A549 (cell line): Measurements from ENCODE around the gene AMPD1.

DNA sequence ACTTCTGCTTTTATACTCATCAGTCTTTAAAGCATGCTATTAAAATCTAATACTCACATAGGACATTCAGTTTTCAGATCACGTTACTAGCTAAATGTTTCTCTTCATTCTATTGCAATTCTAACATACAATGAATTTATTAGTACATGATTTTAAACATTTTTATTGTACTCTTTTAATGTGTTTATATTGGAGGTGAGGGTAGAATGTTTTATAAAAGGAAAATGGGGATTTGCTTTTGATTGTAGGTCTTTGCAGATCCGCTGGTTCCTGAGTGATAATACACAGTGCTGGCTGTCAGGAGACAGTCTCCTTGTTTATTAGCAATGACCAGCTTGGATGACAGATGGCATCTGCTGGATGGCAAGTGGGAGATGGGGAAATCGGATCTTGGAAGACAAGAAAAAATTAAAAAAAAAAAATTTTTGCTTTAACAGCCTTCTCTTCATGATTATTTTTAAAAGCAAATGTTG lies 4.3 kb upstream of the PHTF1 start:
- PRO-cap, result no peak
CAGE:
- cytosol, long polyA plus RNA, result no peak
- long polyA plus RNA, result no peak
- nucleus, long polyA plus RNA, result no peak

DNA sequence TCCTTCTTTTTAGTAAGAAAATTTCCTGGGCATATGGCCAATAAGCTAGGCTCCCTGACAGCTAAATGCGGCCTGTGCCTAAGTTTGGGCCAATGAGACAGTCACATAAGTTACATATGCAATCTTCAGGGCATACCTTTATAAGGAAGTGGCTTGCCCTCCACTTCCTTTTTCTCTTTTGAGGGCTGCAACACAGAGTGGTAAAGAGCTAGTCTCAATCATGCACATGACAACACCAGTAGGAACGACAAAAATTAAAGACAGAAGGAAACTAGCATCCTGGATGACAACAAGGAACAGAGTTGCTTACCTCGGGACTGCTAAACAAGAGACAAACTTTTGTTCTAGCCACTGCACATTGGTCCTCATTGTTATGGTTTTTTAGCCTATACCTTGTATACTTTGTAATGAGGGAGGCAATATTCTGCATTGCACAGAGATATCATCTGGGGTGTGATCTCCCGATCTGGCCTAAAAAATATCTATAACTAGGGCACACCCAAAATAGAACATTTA lies 24.3 kb upstream of the PHTF1 start:
- PRO-cap, result no peak
CAGE:
- cytosol, long polyA plus RNA, result no peak
- long polyA plus RNA, result no peak
- nucleus, long polyA plus RNA, result no peak

GRCh38 chr1:113912395-113913502 lies 7.6 kb downstream of the DCLRE1B start:
- PRO-cap, result no peak
CAGE:
- cytosol, long polyA plus RNA, result no peak
- long polyA plus RNA, result no peak
- nucleus, long polyA plus RNA, result no peak

DNA sequence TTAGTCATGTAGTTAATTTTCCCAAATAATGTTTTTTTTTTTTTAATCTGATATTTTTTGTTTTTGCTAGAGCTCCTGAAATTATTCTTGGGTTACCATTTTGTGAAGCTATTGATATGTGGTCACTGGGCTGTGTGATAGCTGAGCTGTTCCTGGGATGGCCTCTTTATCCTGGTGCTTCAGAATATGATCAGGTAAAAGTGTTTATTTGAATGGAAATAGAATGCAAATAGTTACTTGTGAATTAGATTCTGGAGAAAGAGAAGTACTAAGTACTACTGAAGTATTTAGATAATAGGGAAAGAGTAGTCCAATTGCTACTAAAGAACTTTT lies 23.5 kb downstream of the HIPK1 start:
- PRO-cap, result no peak
CAGE:
- cytosol, long polyA plus RNA, result no peak
- long polyA plus RNA, result no peak
- nucleus, long polyA plus RNA, result no peak

GRCh38 chr1:114031892-114032788 lies 52.9 kb downstream of the OLFML3 start:
- PRO-cap, result no peak
CAGE:
- cytosol, long polyA plus RNA, result no peak
- long polyA plus RNA, result no peak
- nucleus, long polyA plus RNA, result no peak

- PRO-cap, result no peak
CAGE:
- cytosol, long polyA plus RNA, result no peak
- long polyA plus RNA, result no peak
- nucleus, long polyA plus RNA, result no peak
These were observed 164.9 kb downstream of the TRIM33 start for GRCh38 chr1:114345779-114346845.

- PRO-cap, result no peak
CAGE:
- cytosol, long polyA plus RNA, result no peak
- long polyA plus RNA, result no peak
- nucleus, long polyA plus RNA, result no peak
These were observed 111.8 kb downstream of the TRIM33 start for GRCh38 chr1:114399164-114399678.

DNA sequence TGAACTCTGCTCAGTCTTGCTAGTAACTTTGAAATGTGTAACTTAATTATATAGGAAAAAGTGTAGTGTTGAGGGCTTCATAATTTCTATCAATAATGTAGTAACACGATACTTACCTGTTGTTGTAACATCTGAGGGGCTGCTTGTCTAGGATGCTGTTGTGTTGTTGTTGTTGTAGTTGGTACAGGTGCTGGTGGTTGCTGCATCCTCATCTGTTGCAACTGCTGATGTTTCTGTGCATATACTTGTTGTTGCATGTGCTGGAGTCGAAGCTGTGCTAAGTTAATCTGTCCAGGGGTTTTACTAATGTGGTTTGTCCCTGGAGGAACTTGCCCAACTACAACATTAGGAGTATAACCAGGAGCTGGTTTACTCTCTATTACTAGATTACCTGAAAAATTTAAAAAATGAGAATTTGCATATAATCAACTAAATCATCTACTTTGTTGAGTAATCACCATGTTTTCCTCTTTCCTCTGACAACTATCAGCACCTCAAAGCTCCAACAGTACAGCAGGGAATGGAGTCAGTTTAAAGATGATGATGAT lies 85.6 kb downstream of the TRIM33 start:
- PRO-cap, result no peak
CAGE:
- cytosol, long polyA plus RNA, result no peak
- long polyA plus RNA, result no peak
- nucleus, long polyA plus RNA, result no peak

GRCh38 chr1:114695055-114695930 lies at the start of gene AMPD1:
Gene AMPD1, minus strand, starts transcription at chr1:114695546.
- PRO-cap, result no peak
CAGE:
- cytosol, long polyA plus RNA, result no peak
- long polyA plus RNA, result no peak
- nucleus, long polyA plus RNA, result no peak

GRCh38 chr1:115069194-115069501 lies 20.2 kb downstream of the TSPAN2 start:
- PRO-cap, result no peak
CAGE:
- cytosol, long polyA plus RNA, result no peak
- long polyA plus RNA, result no peak
- nucleus, long polyA plus RNA, result no peak

GRCh38 chr1:115086196-115086659 lies 3.1 kb downstream of the TSPAN2 start:
- PRO-cap, result no peak
CAGE:
- cytosol, long polyA plus RNA, result no peak
- long polyA plus RNA, result no peak
- nucleus, long polyA plus RNA, result no peak

GRCh38 chr1:115089835-115090572 lies 701 bp upstream of the TSPAN2 start:
- PRO-cap, result no peak
CAGE:
- cytosol, long polyA plus RNA, result no peak
- long polyA plus RNA, result no peak
- nucleus, long polyA plus RNA, result no peak

- PRO-cap, result no peak
CAGE:
- cytosol, long polyA plus RNA, result no peak
- long polyA plus RNA, result no peak
- nucleus, long polyA plus RNA, result no peak
These were observed 79.3 kb upstream of the TSPAN2 start for GRCh38 chr1:115168703-115168886.

- PRO-cap, result no peak
CAGE:
- cytosol, long polyA plus RNA, result no peak
- long polyA plus RNA, result no peak
- nucleus, long polyA plus RNA, result no peak
These were observed 100.7 kb upstream of the TSPAN2 start for GRCh38 chr1:115189850-115190544.

DNA sequence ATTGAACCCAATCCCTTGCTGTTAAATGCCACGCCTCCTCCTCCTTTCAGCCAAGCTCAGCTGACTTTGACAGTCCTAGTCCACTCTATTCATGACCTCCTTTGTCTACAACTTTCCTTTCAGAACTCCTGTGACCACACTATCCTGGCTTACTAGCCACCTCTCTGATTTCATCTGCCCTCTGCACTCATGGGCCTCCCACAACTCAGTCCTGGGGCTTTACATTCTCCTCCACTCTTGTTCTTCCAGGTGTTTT lies 4.0 kb upstream of the NGF start:
- PRO-cap, result no peak
CAGE:
- cytosol, long polyA plus RNA, result no peak
- long polyA plus RNA, result no peak
- nucleus, long polyA plus RNA, result no peak

DNA sequence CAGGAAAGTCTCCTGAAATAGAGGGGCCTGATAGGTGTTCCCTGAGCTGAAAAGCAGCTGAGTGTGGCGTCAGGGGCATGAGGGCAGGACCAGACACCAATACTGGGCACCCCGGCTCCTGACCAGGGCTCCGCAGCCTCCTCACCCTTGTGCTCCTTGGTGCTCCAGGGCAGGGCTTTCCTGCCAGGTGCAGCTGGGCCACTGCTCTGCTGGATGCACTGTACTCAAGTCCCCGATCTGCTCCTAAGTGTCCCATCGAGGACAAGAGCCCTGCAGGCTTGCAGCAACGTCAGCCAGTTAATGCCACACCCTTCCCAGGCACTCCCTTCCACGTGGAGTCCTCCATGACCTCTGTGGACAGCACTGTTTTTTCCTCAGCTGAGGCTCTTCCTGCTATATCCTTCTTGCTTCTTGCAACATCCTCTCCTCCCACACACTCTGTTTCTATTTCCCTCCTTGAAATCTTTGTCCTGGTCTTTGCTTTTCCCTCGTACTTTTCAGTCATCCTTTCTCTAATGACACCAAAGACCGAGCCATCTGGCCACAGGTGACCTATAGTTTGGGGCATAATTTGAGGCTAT lies 94.0 kb upstream of the NGF start:
- PRO-cap, result no peak
CAGE:
- cytosol, long polyA plus RNA, result no peak
- long polyA plus RNA, result no peak
- nucleus, long polyA plus RNA, result no peak

- PRO-cap, result no peak
CAGE:
- cytosol, long polyA plus RNA, result no peak
- long polyA plus RNA, result no peak
- nucleus, long polyA plus RNA, result no peak
These were observed 5.3 kb downstream of the VANGL1 start for GRCh38 chr1:115646951-115647613.

- PRO-cap, result no peak
CAGE:
- cytosol, long polyA plus RNA, result no peak
- long polyA plus RNA, result no peak
- nucleus, long polyA plus RNA, result no peak
These were observed 25.1 kb downstream of the VANGL1 start for GRCh38 chr1:115666741-115667298.

- PRO-cap, result no peak
CAGE:
- cytosol, long polyA plus RNA, result no peak
- long polyA plus RNA, result no peak
- nucleus, long polyA plus RNA, result no peak
These were observed 50.3 kb upstream of the MAB21L3 start for GRCh38 chr1:116060663-116061561.

DNA sequence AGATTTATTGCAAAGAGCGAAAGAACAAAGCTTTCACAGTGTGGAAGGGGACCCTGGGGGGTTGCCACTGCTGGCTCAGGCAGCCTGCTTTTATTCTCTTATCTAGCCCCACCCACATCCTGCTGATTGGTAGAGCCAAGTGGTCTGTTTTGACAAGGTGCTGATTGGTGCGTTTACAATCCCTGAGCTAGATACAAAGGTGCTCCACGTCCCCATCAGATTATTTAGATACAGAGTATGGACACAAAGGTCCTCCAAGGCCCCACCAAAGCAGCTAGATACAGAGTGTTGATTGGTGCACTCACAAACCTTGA lies 34.7 kb downstream of the MAB21L3 start:
- PRO-cap, result no peak
CAGE:
- cytosol, long polyA plus RNA, result no peak
- long polyA plus RNA, result no peak
- nucleus, long polyA plus RNA, result no peak